Progenitor cell of endocrine pancreas (in vitro differentiated cells): ENCODE measurements around the gene TRAF4.

DNA sequence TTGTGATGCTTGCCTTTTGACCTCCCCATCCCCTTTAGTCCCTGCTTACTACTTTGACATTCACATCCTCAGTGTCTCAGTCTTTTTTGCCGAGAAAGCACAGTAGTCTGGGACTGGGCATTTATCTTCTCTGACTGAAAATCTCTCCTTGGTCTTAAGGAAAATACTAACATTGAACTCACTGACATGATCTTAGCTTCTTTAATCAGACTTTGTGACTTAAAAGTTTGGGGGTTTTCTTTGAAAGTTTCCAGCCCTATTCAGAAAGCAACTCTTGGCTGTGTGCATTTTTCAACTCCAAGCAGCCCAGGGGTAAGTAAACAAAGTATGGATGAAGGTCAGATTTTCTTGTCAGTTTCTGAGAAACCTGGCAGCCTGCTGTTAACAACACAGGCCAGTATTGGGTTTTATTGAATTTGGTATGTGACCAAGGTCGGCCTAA lies 10.9 kb downstream of the POLDIP2 start:
- PRO-cap, result no peak

- PRO-cap, result no peak
Observed at GRCh38 chr17:28367816-28368830, 2.0 kb downstream of the VTN start.

- PRO-cap, result no peak
Observed at GRCh38 chr17:28500764-28501579, 5.2 kb upstream of the FOXN1 start.

DNA sequence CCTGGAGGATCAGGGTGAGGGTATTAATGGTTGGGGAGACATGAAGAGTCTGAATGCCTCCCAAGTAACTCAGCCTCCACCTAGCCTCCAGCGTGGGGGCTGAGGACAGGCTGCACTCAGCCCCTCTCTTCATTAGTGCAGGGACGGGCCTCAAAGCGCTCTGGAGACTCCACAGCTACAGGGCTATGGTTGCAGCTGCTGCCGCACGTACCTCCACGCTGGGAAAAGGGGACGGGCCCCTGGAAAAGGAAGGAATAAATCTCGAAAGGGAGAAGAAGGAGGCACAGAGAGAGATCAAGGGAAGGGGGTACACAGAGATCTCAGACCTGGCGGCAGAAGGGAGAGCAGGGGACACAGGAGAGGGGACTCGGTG lies 584 bp downstream of the UNC119 start:
- PRO-cap, result unidirectional peak, plus-strand start at position 132 of the sequence

GRCh38 chr17:28597933-28598196 lies 960 bp downstream of the SPAG5 start:
- PRO-cap, result no peak

- PRO-cap, result unidirectional peak, plus-strand start at chr17:28598563
Observed at GRCh38 chr17:28598197-28598832, 510 bp downstream of the SPAG5 start.

DNA sequence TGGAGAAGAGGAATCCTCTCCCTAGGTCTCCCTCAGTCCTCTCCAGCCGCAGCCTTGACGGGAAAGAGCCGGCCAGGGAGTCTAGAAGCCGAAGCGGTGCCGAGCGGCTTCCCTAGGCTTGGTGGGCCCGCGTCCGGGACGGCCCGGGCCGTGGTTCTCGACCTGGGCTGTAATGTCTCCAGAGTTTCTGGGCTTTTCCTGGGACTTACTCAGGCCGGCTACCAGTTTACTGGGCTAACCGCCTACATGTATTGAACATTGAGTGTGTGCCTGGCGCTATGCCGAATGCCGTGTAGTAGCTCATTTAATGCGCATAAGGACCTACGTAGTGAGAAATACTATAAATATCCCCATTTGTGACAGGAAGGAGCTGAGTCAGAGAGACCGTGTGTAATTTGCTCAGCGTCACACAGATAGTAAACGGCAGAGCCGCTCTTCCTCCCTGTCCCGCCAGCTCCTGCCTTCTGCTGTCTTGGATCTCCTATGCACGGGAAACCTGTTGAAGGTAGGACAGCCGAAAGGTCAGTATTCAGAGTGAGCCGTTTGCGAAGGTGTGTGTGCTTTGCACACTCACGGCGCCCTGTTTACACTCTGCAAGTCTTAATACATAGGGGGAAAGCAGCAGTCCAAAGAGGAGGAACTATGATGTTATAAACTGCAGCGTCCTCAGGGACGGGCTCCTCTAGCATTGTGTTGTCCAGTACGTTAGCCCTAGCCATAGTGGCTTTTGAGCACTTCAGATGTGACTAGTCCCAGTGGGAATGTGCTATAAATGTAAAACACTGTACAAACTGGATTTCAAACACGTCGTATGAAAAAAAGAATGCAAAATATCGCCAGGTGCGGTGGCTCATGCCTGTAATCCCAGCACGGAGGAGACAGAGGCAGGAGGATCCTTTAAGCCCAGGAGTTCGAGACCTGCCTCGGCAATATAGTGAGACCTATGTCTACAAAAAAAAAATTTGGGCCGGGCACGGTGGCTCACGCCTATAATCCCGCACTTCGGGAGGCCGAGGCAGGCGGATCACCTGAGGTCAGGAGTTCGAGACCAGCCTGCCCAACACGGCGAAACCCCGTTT lies 849 bp upstream of the SPAG5 start:
- PRO-cap, result no peak

- PRO-cap, result no peak
Observed at GRCh38 chr17:28631595-28632142, 13.3 kb downstream of the BLTP2 start.

GRCh38 chr17:28639164-28640247 lies 5.5 kb downstream of the BLTP2 start:
- PRO-cap, result no peak

DNA sequence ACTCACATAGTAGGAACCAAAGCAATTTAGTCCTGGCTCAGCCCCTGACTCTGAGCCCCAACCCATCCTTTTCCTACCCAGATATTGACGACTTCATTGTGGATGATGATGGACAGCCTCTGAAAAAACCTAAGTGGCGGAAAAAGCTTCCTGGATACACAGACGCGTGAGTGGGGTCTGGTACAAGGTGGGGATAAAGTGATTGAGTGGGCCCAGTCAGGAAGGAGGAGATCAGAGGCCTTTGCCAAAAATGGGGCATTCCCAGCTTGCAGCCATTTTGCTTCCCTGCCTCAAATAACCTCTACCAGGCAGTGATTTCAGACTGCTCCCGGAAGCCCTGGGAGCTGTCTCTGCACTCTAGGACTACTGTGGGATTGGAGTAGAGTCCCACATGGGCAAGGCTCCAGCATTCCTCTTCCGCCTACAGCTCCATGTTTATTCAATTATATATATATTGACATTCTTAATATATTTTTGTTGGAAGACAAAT lies 13.4 kb downstream of the SUPT6H start:
- PRO-cap, result no peak

DNA sequence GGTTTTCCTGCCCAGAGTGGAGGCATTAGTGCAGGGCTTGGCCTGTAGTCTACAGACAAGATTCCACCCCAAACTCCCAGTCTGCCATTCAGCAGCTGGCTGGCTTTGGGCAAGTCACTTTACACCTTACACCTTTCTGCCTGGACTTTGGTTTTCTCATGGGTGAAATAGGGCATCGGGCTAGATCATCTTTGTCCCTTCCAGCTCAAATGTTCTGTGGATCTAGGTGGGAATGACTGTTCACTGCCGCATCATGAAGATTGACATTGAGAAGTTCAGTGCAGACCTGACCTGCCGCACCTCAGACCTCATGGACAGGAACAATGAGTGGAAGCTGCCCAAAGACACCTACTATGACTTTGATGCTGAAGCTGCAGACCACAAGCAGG lies 16.6 kb downstream of the PROCA1 start:
- PRO-cap, result no peak

- PRO-cap, result bidirectional peak, plus-strand start at chr17:28698739, minus-strand start at chr17:28698520
Observed at GRCh38 chr17:28698220-28698824, 13.4 kb downstream of the PROCA1 start.

DNA sequence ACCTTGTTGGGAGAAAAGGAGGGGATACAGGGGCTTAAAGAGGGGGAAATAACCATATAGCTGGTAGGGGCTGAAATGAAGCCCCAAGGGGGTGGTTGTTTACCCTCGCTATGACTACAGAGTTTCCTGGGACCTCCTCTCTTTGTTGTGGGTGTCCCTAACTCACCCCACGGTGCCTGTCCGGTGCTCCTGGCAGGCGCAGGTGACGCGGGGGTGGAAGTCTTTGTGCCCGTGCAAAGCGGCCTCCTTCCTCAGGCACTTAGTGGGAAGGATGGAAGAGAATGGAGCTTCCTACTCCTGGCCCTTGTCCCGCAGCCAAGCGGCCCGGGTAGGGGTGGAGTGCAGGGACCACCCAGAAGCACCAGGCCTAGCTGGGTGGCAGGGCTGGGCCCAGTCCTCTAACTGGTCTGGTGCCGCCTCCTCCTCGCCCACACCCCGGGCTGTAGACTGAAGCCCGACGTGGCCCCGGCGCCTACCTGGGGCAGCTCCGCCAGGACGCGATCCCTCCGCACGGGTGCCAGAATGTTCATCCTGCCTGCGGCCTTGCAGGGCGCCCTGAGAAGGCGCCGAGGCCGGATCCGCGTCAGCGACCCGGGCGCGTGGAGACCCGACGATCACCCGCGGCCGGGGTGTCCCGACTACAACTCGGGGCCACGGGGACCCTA lies 799 bp downstream of the RAB34 start:
- PRO-cap, result unidirectional peak, plus-strand start at position 141 of the sequence; bidirectional peak, plus-strand start at position 548 of the sequence, minus-strand start at position 449 of the sequence

DNA sequence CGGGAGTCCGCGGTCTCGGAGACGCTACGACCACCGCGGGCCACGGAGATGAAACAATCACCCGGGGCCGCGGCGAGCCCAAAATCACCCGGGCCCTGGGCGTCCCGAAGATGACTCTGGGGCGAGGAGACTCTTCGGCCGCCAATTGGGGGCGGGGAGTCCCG lies 384 bp downstream of the RAB34 start:
- PRO-cap, result no peak

- PRO-cap, result bidirectional peak, plus-strand start at chr17:28744011, minus-strand start at chr17:28743912; bidirectional peak, plus-strand start at chr17:28744510, minus-strand start at chr17:28744227
Observed at GRCh38 chr17:28743955-28744745, at the start of gene TRAF4. TSS of gene TRAF4 (plus strand) at chr17:28744011.

GRCh38 chr17:28747530-28748135 lies 3.8 kb downstream of the TRAF4 start:
- PRO-cap, result no peak

DNA sequence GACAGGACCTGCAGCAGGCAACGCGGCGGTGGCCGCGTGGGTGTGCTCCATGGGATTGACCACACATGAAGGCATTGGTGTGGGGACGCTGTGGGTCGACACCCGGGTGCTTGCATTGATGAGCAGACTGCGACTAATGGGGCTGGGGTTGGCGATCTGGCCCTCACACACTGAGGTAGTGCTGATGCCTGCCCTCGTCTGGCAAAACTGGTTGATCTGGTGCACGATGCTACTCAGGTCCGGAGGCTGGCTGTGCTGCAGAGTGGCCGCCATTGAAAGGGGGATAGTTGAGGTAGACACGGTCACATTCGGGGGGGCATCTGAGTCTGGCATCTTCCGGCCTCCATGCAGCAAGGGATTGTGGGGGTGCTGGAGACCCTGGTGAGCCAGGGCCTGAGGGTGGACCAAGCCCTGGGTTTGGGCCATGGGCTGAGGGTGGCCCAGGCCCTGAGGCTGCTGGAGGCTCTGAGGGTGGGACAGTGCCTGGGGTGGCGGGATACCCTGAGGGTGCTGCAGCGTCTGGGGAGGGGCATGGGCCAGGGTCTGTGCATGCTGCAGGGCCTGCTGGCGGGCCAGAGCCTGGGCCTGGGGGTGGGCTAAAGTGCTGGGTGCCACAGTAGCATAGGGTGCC lies 15.2 kb downstream of the TRAF4 start:
- PRO-cap, result no peak

DNA sequence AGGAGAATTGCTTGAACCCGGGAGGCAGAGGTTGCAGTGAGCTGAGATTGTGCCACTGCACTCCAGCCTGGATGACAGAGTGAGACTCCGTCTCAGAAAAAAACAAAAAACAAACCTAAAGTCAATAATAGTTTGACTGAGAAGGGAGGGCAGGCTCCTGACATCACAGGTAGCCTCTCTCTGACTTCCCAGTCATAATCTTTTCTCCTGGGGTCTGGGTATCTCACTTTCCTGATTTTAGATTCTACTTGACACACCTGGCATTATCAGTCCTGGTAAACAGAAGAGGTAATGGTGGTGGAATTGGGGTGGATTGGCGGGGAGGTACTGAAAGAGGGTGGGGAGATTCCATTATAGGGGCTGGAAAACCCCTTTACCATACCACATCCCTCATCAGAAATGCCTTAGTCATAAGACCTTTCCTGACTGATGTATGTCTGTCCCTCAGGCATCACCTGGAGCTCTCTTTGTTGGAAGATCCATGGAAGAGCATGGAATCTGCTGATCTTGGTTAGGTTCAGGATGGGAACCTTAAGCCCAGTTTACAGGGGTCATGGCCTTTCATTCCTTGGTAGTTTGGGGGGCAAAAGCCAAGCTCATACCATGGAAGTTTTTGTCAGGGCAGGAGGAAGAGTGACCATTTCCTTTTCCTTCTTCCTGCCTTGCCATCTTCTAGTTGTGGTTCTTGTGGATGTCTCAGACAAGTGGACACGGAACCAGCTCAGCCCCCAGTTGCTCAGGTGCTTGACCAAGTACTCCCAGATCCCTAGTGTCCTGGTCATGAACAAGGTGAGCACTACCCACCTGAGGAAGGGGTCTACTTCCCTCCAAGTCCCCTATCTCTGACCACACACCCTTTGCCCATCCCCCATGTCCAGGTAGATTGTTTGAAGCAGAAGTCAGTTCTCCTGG lies 3.1 kb downstream of the ERAL1 start:
- PRO-cap, result no peak

DNA sequence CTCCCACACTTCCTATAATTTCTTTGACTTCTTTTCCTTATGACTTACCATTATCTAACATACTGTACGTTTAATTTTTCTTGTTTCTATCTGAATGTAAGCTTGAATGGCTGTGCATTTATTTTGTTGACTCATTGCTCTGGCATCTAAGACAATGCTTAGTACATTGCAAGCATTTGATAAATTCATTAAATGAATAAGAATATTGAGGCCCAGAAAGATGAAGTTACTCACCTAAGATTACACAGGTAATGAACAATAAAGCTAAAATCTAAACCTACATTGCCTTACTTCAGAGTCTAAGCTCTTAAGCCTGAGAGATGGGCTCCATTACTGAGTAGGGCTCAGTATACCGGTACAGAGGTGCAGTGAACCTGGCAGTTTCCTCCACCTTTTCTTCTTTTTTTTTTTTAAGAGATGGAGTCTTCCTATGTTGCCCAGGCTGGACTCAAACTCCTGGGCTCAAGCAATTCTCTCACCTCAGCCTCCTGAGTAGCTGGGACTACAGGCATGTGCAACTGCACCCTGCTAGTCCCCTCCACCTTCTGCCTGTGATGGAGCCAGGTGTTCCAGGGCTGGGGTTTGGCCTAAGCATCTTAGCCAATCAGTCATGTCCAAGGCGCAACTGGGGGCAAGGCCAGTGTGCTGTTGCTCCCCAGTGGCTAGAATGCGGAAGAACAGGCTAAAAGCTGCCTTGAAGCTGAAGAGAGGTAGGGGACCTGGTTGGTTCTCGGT lies 18.8 kb downstream of the FLOT2 start:
- PRO-cap, result no peak

DNA sequence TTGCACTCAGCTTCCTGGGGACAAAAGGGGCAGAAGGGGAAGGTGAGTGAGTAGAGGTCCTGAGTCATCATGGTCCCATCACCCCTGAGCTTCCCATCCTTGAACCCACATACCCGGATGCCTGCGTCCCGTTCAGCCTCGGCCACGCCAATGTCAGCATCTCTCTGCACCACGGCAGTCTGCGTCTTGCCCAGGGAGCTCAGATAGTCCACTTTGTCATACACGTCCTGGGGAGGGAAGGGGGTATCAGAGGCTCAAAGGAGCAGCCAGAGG lies 15.4 kb downstream of the FLOT2 start:
- PRO-cap, result no peak